ENCODE data around the gene NTMT2.

GRCh38 chr1:167563420-167564094 is 10.0 kb upstream of the CREG1 start:
- RAMPAGE, long total RNA = no peak
- RRBS = no CpG with 5 or more reads among the region's 7 CpGs

DNA sequence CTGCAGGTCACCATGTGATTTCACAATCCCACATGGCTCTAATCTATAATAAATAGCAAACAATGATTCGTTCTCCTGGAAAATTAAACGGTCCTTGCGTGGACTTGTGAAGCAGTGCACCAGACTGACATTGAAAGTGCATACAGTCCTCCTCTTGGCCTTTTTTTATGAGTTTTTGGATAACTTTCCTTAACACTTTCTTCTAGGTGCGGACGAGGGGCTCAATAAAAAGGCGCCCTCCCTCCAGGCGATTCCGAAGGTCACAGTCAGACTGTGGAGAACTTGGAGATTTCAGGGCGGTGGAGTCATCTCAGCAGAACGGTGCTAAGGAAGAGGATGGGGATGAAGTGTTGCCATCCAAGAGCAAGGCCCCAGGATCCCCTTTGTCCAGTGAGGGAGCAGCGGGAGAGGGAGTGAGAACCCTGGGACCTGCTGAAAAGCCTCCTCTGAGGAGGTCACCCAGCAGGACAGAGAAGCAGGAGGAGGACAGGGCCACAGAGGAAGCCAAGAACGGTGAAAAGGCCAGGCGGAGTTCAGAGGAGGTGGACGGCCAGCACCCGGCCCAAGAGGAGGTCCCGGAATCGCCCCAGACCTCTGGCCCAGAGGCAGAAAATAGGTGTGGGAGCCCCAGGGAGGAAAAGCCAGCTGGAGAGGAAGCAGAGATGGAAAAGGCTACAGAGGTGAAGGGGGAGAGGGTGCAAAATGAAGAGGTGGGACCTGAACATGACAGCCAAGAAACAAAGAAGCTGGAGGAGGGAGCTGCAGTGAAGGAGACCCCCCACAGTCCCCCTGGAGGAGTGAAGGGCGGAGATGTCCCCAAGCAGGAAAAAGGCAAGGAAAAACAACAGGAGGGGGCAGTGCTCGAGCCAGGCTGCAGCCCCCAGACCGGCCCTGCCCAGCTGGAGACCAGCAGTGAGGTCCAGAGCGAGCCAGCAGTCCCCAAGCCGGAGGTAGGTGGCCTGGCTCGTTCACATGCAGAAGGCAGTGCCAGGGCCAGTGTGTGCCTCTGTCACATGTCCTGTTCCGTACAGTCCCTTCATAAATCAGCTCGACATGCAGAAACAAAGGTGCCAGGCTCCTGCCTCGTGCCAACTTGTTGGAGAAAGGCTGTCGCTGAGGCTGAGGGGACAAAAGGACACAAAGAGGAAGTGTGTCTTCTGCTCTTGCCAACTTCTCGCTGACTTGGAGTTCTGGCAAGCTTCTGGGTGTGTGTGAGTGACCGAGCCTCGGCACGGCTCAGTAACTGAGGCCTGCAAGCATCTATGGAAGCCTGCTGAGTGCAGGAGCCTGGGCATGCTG is 24.4 kb upstream of the MPZL1 start:
- RAMPAGE, long total RNA = no peak
- RRBS = 60% methylated on average over 3 of the region's 31 CpGs

GRCh38 chr1:167973883-167974237 is 37.0 kb upstream of the MPC2 start:
- RAMPAGE, long total RNA = no peak
- RRBS = no CpG with 5 or more reads among the region's 2 CpGs

DNA sequence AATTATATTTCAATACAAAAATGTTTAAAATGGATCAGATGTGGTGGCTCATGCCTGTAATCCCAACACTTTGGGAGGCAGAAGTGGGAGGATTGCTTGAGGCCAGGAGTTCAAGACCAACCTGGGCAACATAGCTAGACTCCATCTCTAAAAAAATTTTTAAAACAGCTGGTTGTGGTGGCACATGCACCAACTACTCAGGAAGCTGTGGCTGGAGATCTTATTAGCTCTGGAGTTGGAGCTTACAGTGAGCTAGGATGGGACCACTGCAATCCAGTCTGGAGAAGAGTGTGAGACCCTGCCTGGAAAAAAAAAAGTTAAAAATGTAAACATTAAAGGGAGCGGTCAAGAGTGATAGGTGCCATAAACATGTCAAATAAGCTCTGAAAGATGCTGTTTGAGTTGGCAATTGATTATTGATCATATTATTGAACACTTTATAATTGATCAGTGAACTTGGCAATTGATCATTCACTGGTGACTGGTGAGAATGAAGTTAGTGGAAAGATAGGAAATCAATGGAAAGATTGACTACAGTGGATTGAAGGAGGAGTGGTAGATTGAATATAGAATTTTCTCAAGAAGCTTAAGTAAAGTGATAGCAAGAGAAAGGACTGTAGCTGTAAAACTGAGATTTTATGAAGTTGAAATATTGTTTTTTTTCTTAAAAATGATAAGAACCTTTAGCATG is 64.3 kb upstream of the MPC2 start:
- RAMPAGE, long total RNA = no peak
- RRBS = no CpG with 5 or more reads among the region's 1 CpG

DNA sequence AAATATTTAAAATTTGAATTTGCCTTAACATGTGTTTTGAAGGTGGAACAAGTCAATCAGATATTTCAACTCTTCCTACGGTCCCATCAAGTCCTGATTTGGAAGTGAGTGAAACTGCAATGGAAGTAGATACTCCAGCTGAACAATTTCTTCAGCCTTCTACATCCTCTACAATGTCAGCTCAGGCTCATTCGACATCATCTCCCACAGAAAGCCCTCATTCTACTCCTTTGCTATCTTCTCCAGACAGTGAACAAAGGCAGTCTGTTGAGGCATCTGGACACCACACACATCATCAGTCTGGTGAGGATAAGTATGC is 67.6 kb upstream of the MPC2 start:
- RAMPAGE, long total RNA = no peak
- RRBS = no CpG with 5 or more reads among the region's 2 CpGs

- RAMPAGE, long total RNA = no peak
- RRBS = no CpG with 5 or more reads among the region's 30 CpGs
Measured at GRCh38 chr1:168084864-168086069, 51.5 kb downstream of the GPR161 start.

DNA sequence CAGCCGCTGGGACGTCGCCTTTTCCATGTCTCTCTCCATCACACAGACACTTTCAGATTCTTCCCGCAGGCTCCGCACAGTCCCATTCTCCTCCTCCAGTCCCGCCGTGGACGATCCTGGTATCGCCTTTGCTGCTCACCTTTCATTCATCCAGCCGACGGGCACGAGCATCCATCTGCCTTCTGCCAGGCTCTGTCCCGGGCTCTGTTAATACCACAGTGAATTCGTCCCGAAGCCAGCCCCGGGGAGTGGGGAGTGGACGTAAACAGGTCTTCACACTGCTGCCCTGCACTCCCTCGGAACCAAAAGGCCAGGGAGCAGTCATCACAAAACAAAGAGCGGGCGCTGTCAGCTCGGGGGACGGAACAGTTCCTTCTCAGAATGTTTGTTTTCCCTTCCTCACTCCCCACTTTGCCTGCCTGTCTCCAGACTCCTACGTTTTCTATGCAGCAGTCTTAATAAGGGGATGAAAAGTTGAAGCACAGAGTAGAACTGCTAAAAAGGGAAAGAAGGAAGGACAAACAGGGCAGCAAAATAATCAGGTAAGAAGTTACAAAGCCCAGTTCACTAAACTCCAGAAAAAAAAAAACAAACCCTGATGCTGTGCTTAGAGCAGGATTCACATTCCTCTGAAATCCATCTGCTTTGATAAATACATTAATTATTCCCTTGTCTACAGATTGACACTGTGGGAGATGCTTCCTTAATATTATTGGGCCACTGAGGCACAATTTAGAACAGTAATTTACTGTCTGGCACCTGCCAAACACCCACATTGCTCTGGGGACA is 715 bp upstream of the GPR161 start:
- RAMPAGE, long total RNA = no peak
- RRBS = 7% methylated on average over 3 of the region's 23 CpGs

DNA sequence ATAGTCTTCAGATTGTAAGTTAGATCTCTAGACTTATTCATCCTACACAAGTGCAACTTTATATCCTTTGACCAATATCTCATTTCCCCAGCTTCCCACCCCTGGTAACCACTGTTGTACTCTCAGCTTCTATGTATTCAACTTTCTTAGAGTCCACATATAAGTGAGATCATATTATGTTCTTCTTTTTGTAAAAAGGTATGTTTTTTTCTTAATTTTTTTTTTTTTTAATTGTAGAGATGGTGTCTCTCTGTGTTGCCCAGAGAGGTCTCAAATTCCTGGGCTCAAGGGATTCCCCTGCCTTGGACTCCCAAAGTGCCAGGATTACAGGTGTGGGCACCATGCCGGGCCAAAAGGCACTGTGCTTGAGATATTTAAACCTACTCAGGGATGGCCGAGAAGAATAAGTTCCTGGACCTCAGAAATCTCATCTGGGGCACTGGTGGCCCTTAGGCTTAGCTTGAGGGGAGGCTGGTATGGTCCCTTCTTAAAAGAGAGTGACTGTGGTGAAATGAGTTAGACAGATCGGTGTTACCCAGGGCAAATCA is 27.3 kb downstream of the TBX19 start:
- RAMPAGE, long total RNA = no peak
- RRBS = no CpG with 5 or more reads among the region's 3 CpGs

GRCh38 chr1:168439806-168440291 is 103.9 kb downstream of the XCL2 start:
- RAMPAGE, long total RNA = no peak
- RRBS = no CpG with 5 or more reads among the region's 12 CpGs

DNA sequence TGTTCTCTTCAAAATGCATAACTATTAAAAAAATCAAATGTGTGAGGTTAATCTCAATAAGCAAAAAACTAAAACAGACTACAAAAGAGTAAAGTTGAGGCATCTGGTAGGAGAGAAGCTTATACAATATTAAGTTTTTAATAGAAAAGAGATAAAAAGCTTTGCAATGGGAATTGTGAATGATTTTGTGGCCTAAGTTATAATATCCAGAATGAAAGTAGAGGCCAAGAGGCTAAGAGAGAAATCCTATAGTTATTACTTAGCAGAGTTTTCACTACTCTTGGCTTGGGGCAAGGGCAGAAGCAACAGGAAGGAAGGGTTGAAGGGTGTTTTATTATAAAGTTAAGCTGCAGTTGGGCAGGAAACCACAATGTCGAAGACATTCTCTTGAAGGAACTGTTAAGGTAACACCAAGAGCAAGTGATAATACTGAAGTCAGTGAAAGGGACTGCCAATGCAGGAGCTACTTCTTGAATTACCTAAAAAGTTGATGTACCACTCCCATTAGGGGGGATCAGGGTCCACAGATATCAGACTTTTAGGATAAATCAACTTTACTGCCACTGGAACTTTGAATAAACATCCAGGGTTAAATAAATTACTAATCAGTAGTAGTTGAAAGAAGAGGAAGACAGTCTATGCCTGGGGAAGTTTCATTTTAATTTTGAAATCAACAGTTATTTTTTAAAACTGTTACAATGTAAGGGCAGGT is 8.3 kb downstream of the XCL2 start:
- RAMPAGE, long total RNA = no peak
- RRBS = no CpG with 5 or more reads among the region's 1 CpG

- RAMPAGE, long total RNA = no peak
- RRBS = no CpG with 5 or more reads among the region's 3 CpGs
Measured at GRCh38 chr1:168622845-168623316, 46.5 kb downstream of the XCL1 start.

DNA sequence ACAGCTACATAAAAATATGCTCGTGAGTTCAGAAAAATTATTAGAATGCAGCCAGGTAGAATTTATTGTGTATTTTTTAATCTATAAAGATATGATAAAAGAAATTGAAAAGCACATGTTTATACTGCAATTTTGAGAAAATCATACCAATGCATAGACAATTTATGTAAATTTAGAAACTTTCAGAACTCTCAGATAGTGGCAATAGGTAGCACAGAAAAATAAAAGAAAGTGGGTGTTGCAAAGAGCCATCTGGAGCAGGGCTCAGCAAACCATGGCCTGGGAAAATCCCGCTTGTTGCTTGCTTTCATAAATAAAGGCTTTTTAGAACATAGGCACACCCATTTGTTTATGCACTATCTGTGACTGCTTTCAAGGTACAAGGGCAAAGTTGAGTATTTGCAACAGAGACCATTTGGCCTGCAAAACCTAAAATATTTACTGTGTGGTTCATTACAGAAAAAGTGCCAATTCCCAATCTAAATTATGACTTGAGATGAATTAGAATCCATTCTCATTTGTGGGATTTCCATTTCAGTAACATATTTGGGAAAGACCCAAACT is 43.4 kb upstream of the DPT start:
- RAMPAGE, long total RNA = no peak
- RRBS = no CpG with 5 or more reads among the region's 2 CpGs

- RAMPAGE, long total RNA = no peak
- RRBS = no CpG with 5 or more reads among the region's 5 CpGs
Measured at GRCh38 chr1:168893173-168893674, 164.2 kb upstream of the DPT start.

DNA sequence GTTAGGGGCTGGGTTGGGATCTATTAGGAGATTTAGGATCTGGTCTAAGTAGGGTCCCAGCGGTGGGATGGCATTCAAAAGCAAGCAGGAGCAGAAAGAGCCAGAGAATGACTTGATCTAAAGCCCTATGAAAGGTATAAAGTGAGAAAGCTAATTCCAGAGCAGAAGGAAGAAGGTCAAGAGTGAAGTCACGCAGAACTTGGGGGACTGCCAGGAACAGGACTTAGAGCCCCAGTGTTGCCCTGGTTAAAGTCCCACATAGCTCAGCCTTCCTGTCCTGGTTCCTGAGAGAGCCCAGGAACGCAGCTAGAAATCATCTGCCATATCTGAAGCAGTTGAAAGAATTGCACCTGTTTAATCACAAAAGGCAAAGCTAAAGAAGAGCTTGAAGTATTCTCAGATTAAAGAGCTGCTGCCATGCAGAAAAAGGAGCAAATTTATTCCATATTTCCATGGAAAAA is 160.6 kb upstream of the ATP1B1 start:
- RAMPAGE, long total RNA = no peak
- RRBS = no CpG with 5 or more reads among the region's 3 CpGs

GRCh38 chr1:169055594-169056032 is 50.9 kb upstream of the ATP1B1 start:
- RAMPAGE, long total RNA = no peak
- RRBS = 92% methylated on average over 1 of the region's 9 CpGs

DNA sequence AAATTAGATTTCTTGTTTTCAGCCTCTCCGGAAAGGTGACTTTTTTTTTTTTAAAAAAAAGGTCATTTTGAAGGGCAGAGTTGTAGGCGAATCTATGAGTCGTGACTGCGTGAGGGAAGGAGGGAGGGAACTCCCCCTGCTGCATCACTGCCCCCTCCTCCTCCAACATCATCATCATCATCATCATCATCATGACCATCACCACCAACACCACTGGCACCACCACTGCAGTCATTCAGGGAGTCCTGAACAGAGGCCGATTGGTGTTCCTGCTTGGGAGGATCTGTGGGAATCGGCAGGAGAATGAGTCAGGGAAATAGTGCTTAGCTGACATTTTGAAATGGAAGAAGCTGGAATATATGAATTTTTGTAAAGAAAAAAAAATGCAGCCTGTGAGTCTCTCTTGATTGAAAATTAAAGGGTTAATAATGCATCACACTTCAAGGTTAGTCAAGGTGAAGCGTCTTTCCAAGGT is 1.3 kb downstream of the ATP1B1 start:
- RAMPAGE, long total RNA = no peak
- RRBS = no CpG with 5 or more reads among the region's 7 CpGs

DNA sequence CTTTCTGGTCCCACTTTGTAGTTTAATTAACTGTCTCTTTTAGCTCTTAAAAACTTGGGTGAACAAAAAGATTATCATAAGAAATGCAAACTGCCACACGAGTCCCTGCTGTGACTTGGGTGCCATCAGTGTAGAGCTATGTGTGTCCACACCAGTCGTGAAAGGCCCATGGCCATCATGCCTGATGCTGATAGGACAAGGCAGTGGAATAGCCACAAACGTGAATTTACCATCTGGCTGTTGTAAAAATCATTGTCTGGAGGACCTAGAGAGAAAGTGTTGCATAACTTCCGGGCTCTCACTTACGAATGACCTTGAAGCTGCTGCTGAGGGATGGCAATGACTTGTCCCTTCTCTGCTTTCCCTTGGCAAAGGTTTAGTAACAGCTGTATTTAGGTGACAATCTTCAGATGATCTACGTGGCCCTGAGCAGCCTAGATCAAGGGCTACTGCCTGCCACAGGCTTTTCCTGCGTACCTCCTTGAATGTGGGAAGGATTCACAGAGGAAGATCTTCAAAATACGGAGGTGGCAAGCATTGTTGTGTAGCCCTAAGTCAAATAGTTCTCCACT is 5.7 kb downstream of the ATP1B1 start:
- RAMPAGE, long total RNA = no peak
- RRBS = no CpG with 5 or more reads among the region's 8 CpGs

GRCh38 chr1:169113380-169114094 is 7.0 kb downstream of the ATP1B1 start:
- RAMPAGE, long total RNA = no peak
- RRBS = no CpG with 5 or more reads among the region's 5 CpGs

DNA sequence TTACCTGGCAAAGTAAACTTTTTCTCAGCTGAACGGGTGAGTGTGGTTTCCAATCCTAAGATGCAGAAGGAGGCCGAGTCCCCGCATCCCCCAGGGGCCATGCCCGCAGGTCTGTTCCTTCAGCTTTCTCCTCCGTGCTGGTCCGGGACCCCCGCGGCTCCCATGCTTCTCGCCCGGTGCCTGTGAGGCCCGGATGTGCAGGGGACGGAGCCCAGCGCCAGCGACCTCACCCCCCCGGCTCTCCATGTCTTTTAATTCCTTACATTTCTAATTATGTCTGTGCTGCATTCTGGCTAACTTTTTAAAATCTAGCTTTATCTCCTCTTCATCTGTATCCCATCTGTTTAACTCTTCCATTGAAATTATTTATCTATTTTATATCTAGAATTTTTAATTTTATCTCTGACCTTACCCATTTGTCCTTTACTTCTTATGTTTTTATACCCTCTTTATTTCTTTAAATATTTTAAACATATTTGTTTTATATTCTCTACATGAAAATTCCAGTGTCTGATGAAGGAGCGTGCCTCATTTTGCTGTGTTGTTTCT is 21.6 kb upstream of the SCYL3 start:
- RAMPAGE, long total RNA = no peak
- RRBS = 27% methylated on average over 5 of the region's 16 CpGs

DNA sequence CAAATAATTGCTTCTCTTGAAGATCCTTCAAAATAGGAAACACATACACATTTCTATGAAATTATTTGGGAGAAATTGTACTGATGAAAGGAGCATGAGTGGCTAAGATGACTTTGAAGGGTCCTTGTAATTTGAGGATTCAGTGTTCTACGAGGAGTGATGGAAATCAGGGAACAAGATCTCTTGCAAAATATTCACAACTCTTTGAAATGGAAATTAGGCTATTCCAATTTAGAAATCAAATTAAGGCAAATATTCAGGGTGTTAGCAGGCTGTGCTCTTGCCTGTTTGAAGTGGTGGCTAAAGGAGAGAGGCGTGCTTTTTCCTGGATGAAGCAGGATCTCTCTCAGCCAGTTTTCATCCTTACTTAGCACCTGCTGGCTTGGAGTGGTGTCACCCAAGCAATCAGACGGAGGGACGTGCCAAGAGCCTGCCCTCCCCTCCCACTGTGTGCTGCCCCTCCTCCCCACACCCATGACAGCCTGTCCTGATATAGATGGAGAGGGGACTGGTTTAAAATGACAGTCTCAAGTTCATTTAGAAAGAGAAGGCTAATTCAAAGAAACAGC is at the start of gene NTMT2:
NTMT2 (plus strand) TSS at position 469 of the 569 bp plus-strand sequence.
- RAMPAGE, long total RNA = no peak
- RRBS = no CpG with 5 or more reads among the region's 4 CpGs

Measured in cardiac muscle cell (in vitro differentiated cells and primary cell).